Astrocyte (in vitro differentiated cells and primary cell): ENCODE results near the genes APBB2 and UCHL1.

DNA sequence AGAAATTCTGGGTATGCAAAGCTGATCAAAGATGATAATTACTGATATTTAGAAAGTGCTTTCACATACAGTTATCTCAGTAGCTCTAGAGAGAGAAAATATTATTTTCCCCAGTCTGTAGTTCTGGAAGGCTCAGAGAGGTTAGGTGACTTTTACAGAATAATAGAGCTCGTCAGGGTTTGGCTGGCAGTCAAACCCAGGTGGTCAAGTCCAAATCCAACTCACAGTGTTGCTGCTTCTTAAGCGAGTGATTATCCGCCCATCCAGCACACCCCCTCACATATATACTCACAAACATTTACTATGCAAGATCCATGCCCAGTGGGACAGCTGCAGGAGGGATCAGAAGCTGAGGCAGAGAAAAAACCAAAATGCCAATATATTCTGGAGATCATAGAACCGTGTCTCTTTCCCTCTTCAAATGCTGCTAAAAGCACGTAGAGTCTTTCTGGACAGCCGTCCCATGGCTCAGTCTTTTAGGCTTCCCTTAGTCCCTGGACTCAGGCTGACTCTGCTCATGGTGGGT is 522 bp upstream of the CHRNA9 start:
- PRO-cap = no peak
- RRBS, 2 experiments = no CpG with 5 or more reads among the region's 6 CpGs

DNA sequence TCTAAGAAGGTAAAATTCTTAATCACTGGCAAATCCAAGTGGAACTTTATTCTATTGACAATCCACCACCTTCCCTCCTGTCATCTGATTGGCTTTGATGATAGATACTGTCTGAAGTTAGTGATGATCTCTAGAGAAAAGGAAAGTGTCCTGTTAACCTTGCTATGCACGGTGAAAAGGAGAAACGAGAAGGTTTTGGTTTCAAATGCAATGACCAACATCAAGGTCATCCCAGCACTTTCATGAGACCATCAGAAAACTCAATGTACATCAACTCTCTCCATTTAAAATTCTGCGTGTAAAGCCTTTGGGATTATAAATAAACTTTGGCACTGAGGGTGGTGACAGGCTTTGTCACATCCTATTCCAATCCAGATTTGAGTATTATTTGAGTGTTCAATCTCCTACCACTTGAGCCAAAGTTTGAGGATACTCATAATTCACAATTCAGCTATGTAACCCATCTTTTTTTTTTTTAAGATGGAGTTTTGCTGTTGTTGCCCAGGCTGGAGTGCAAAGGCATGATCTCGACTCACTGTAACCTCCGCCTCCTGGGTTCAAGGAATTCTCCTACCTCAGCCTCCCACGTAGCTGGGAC is 87.3 kb downstream of the CHRNA9 start:
- PRO-cap = no peak
- RRBS, 2 experiments = no CpG with 5 or more reads among the region's 6 CpGs

- PRO-cap = no peak
- RRBS, 2 experiments = no CpG with 5 or more reads among the region's 6 CpGs
These were observed 134.3 kb downstream of the RBM47 start for GRCh38 chr4:40495169-40495887.

- PRO-cap = no peak
- RRBS, 2 experiments = no CpG with 5 or more reads among the region's 7 CpGs
These were observed 115.7 kb downstream of the RBM47 start for GRCh38 chr4:40513903-40514410.

- PRO-cap = no peak
- RRBS, 2 experiments = no CpG with 5 or more reads among the region's 8 CpGs
These were observed 92.9 kb downstream of the NSUN7 start for GRCh38 chr4:40842522-40843143.

- PRO-cap = no peak
- RRBS, 2 experiments = 2 to 4% methylated on average over 19 to 26 of the region's 63 CpGs
These were observed 107.0 kb downstream of the NSUN7 start for GRCh38 chr4:40856545-40857445.

- PRO-cap = no peak
- RRBS, 2 experiments = no CpG with 5 or more reads among the region's 1 CpG
These were observed 84.9 kb downstream of the APBB2 start for GRCh38 chr4:41129237-41129955.

DNA sequence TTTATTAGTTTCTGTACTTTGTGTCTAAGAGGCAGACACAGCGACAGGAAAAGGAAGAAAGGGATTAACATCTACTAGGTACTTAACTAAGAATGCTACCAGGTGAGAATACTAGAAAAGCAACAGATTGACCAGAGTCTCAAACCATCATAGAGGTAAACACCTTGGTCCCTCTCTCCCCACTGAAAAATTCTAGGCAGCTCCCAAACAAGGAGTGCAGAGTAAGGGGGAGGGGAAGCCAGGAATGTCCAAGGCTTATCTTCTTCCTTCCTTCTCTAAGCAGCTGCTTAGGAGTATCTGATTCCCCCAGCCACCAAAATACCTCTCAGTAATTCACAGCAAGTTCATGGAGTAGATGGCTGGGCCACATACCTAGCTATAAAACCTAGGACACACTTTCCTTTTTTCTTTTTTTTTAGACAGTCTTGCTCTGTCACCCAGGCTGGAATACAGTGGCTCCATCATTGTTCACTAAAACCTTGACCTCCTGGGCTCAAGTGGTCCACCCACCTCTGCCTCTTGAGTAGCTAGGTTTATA is 80.7 kb downstream of the APBB2 start:
- PRO-cap = no peak
- RRBS, 2 experiments = no CpG with 5 or more reads among the region's 1 CpG

DNA sequence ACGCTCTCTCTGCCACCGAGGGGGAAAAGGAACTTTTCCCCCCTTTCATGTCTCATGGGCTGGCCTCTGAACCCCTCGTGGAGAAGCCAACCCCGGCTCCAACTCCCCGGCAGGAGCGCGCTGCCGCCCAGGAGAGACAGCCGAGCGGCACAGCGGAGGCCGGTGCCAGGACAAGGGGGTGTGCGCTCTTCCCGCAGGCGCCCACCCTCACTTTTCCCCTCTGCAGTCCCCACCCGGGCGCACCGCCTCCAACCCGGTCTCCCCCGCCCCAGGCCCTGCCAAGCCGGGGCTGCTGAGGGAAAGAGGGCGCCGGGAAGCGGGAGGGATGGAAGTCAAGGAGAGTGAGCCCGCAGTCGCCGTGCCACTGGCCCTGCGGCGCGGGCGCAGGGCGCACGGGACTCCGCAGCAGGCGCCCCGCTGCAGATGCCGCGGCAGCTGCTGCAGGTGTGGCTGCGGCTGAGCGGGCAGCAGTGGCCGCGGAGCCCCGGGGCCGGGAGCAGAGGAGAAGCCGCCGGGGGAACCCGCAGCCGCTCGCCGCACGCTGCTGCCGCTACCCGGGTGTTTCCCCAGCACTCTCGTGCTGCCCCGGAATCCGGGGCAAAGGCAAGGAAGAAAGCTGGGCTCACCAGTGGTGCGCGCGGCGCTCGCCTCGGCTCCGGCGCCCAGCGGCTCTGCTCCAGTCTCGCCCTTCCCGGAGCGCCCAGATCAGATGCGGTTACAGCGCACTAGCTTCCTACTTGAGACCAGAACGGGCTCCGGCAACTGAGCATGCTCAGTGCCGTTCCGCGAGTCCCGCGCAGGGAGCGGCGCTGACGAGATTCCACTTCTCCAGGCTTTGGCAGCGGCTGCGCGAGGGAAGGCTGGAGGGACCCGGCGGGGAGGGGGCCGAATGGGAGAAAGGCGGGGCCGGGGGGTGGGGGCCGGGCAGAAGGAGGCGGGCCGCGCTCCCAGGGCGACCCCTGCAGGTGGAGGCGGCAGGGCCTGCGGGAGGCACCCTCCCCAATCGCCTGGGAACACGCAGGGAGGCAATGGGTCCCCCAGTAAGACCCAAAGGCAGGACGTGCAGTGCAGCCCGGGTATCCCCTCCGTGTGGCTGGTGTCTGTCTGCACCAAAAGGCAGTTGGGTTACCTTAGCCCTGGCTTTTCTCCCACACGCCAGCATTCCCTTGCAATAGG is at the start of gene APBB2:
Gene APBB2 (minus strand): TSS at position 764 of the 1,176 bp plus-strand sequence.
- PRO-cap = unidirectional peak, plus-strand start at position 420 of the sequence; unidirectional peak, minus-strand start at position 711 of the sequence
- RRBS, 2 experiments = 2 to 3% methylated on average over 36 to 43 of the region's 101 CpGs

GRCh38 chr4:41256559-41257083 is at the start of gene UCHL1:
UCHL1 (plus strand) TSS chr4:41256928.
- PRO-cap = bidirectional peak, plus-strand start at chr4:41256962, minus-strand start at chr4:41256735
- RRBS, 2 experiments = 1 to 2% methylated on average over 14 to 15 of the region's 39 CpGs

DNA sequence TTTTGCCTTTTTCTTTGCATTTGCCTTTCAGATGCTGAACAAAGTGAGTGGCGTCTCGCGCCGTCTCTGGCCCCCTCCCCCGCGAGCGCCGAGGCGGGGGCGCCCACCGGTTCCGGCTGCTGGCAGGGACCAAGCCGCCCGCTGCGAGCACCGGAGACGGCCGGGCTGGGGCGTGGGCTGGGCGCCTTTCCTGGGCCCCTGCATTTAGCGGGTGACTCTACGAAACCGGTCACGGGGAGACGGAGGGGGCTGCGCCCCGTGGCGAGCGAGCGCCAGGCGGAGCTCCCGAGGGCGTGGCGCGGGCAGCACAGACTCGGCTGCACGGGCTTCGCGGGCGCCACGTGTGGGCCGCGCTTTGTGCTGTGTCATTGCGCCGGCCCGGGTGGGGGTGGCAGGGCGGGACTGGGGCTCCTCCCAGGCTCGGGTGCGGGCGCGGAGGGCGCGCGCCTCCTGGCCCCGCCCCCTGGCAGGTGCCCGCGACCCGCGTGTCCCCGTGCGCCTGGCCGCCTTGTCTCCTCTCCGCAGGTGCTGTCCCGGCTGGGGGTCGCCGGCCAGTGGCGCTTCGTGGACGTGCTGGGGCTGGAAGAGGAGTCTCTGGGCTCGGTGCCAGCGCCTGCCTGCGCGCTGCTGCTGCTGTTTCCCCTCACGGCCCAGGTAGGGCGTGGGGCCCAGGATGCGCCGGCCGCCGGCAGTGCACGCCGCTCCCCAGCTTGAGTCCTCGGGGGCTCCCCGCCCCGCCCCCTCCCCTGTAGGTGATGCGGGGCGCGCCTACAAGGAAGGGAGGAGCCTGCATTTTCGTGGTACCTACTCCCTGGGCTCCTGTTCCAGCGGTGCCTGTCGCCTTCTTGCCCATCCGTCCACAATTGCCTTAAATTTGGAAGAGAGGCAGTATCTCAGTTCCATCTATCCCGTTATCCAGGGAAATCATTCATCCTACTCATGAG is 628 bp downstream of the UCHL1 start:
- PRO-cap = no peak
- RRBS, 2 experiments = under 1 to 5% methylated on average over 11 of the region's 92 CpGs

- PRO-cap = no peak
- RRBS, 2 experiments = 3% methylated on average over 68 to 73 of the region's 116 CpGs
These were observed 103.8 kb downstream of the UCHL1 start for GRCh38 chr4:41360235-41361175.

DNA sequence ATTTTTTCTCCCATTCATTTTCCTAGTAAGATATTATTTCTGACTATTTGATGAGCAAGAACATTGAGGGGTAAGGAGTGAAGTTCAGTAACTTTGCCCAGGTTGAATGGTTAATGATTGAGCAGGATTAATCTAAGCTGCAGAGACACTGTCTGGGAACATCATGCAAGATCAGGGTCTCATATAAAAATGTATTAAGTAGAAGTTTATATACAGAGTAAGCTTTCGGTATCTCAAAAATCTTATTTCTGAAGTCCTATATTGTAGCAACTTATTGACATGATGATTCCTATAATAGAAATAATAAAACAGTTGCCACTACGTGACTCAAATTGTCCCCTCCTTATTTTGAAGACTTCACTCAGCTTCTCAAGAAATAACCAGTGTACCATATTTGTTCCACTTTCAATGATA is 102.3 kb upstream of the LIMCH1 start:
- PRO-cap = no peak
- RRBS, 2 experiments = no CpG with 5 or more reads among the region's 2 CpGs

- PRO-cap = no peak
These were observed 12.3 kb downstream of the LIMCH1 start for GRCh38 chr4:41550247-41550695.

DNA sequence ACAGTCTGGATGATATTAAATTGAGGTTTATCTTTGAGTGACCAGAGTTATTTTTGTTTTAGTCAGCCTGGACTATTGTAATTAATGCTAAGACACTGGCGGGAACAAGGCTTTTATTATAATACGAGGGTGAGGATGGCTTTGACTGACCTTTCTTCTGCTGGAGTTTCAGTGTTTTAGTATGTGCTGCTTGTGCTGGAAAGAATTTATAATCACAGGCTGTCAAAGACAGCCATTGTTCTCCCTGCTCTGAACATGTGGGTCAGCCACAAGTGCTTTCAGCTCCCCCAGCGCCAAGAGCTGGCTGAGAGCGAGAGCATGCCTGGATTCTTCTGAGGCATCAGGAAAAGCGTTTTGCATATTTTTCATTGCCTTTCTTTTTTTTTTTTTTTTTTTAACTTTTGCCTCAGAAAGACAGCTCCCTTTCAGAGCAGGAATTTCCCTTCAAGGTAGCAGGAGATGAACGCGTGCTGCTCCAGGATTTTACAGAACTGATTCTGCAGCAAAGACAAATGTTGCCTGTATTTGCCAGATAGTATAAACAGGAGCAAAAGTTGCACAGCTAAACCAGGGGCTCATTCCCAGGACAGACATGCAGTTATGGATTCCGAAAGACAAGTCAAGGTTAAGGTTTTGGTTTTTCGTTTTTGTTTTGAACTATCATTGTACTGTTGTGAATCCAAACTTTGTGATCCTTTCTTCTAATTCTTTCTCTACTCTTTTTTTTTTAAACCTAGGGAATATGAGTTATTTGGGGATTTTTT is 74.7 kb downstream of the LIMCH1 start:
- PRO-cap = no peak
- RRBS, 2 experiments = no CpG with 5 or more reads among the region's 9 CpGs

DNA sequence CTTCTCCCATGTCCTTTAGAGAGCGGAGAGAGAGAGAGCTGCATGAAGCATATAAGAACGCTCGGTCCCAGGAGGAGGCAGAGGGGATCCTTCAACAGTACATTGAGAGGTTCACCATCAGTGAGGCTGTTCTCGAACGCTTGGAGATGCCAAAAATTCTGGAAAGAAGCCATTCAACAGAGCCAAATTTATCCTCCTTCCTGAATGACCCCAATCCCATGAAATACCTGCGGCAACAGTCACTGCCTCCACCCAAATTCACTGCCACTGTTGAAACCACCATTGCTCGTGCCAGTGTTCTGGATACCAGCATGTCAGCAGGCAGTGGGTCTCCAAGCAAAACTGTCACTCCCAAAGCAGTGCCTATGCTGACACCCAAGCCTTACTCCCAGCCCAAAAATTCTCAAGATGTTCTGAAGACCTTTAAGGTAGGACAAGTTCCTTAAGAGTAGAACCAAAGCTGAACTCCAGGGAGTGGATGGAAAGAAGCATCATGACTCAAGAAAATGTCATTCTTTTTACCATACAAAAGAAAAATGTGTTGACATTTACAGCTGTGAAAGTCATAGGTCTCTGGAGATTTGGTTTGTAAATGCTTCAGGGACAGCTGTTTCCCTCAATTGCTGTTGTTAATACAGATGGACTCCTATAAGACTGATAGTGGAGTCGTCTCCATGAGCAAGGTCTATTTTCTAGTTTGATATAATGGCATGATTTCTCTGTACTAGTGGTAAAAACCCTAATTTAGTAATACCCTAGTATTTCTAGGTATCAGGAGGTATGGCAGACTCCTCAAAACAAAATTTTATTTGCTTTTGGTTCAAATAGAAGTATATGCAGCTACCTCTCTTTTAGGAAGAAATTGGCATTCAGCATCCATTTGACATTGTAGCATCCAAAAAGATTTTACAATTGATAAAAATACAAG is 101.8 kb downstream of the PHOX2B start:
- PRO-cap = no peak
- RRBS, 2 experiments = no CpG with 5 or more reads among the region's 8 CpGs

DNA sequence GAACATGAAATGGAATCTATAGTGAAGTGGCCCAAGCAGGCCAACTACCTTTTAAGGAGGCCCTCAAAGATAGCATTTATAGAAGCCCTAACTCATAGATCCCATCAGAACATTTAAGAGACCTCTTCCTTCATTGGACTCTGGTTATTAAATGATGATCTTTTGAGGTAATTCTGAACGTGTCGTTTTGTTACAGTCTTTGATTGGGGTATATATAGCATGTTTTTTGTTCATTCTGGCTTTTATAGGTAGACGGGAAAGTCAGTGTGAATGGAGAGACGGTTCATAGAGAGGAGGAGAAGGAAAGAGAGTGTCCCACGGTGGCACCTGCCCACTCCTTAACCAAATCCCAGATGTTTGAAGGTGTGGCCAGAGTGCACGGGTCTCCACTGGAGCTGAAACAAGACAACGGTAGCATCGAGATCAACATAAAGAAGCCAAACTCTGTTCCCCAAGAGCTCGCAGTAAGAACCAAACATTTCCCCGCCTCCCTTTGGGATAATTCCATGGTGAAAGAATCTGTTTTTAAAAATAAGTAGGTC is 98.3 kb downstream of the PHOX2B start:
- PRO-cap = no peak
- RRBS, 2 experiments = no CpG with 5 or more reads among the region's 10 CpGs

DNA sequence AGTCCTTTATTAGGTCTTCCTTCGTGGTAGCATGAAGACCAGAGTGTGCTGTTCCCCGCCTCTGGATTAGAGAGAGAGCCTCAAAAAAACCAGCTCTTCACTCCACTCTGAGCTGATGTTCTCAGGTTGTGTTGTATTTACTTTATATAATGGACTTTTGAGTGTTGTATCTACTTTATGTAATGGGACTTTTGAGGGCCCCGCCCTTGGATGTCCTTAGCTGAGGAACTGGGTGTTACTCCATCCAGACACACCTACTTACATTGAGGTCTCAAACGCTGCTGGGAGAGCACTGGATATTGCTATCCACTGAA is 28.2 kb downstream of the ATP8A1 start:
- PRO-cap = no peak
- RRBS, 2 experiments = no CpG with 5 or more reads among the region's 4 CpGs

GRCh38 chr4:42786366-42786818 is 106.1 kb upstream of the GRXCR1 start:
- PRO-cap = no peak
- RRBS, 2 experiments = no CpG with 5 or more reads among the region's 5 CpGs

- PRO-cap = no peak
- RRBS, 2 experiments = no CpG with 5 or more reads among the region's 2 CpGs
These were observed 197.2 kb downstream of the GRXCR1 start for GRCh38 chr4:43089749-43090124.